Helper T cell (primary cell): ENCODE measurements around the genes UBA5 and RAB6B.

DNA sequence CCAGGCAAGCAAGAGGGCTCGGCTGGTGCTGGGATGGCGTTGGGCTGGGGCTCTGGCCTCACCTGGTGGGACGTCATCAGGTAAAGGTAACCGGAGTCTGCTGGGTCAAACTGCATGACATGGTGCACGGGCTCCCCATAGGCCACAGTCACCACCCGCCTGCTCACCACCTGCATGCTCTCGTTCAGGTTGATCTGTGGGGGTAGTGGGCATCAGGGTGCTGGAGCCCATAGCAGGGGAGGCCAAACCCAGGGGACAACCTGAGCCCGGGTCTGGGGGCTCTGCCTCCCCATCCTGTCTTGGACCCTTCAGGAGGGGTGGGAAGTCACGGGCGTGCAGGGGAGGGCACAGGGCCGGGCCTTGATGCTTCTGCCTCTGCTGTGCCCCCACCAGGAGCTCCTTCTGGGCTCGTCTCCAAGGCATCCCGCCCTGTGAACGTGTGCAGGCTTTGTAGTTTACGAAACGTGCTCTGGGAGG, 19.9 kb downstream of the PLXND1 start:
- PRO-cap, 2 experiments = no peak in any of the 2 experiments

DNA sequence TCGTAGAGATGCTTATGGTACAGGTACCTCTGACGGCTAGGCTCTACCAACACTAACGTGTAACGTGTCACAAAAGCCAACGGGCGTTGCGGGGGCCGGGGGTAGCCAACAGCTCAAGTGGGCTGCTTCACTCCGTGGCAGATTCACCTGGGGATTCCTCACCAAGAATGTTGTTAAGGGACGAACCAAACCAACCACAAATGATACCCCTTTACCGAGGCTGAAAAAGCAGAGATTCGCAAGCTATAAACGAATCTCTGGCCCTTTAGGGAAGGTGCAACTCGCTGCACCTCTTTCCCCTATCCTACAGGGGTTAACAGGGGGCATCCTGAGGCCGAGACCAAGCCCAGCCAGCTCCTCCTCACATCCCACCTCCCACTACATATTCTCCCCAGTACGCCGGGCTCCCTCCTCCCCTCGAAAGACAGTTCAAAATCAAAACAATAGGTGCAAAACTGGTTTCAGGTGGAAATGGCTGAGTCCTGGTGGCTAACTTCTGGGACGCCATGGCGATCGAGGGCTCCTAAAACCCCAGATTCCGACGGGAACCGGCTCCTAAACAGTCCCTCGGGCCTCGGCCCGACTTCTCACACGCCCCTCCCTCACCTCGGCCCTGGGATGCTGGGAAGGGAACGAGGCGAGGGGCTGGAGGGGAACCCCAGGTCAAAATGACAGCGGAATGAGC, 793 bp downstream of the TMCC1 start:
- PRO-cap, 2 experiments = peak in 2 of 2 experiments; most common plus-strand start position 458 of the sequence (in 2); most common minus-strand start position 306 of the sequence (in 1)

DNA sequence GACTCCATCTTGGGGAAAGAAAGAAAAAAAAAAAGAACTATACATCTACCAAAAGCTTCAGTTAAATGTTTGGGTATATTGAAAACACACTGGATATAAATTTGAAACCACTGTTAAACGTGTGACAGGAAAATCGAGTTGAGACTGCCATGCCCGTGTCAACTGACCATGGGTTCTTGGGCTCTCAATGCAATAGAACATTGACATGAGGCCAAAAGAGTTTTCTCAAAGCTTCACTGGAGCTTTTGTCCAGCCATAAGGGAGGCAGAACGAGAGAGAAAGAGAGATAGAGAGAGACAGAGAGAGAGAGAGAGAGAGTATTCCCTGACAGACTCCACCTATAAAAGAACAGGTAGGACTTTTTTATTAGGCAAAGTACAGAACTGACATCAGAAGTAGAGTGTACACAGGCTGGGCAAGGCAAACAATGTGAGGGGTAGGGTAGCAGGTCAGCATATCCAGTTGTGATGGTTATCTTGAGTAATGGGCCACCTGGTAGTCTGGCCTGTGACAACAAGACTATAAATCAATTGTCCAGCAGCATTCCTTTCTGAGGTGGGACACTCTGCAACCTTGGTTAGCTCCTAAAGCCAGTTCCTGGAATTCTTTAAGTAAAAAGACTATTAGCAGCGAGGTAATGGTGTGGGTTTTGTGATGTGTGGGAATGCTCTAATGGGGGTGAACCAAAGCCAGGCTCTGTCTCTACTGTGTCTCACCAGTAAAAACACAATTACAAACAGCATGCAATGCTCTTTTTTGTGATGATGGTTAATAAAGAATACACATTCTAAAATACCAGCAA, 14.8 kb upstream of the TMCC1 start:
- PRO-cap, 2 experiments = no peak in any of the 2 experiments

GRCh38 chr3:129911200-129911706, 17.7 kb upstream of the TMCC1 start:
- PRO-cap, 2 experiments = no peak in any of the 2 experiments

DNA sequence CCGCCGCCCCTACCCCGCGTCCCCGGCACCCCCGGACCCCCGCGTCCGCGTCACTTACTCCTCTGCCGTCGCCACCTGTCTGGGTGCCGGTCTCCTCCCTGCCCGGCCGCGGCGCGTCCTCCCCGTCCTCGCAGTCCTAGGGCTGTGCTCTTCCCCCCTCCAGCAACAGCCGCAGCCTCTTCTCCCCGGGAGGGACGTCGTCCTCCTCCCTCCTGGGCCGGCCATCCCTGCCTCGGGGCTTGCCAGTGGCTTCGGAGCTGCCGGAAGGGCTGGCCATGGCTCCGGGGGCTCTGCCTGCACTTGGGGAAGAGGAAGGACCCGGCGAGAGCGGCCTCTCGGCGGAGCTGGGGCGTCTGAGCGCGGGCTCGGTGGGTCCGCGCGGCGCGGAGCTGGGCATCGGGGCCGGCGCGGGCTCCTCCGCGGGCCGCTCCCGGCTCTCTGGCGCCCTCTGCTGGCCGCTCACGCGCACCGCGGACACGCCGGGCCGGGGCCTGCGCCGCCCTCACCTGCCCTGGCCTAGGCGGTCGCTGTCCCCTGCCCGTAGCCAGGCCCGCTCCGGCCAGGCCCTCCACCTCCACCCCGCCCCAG, 28.3 kb downstream of the TRH start:
- PRO-cap, 2 experiments = no peak in any of the 2 experiments

GRCh38 chr3:130729009-130729486, 17.6 kb downstream of the PIK3R4 start:
- PRO-cap, 2 experiments = no peak in any of the 2 experiments

- PRO-cap, 2 experiments = no peak in any of the 2 experiments
These were observed 47.8 kb downstream of the ATP2C1 start for GRCh38 chr3:130941436-130942254.

DNA sequence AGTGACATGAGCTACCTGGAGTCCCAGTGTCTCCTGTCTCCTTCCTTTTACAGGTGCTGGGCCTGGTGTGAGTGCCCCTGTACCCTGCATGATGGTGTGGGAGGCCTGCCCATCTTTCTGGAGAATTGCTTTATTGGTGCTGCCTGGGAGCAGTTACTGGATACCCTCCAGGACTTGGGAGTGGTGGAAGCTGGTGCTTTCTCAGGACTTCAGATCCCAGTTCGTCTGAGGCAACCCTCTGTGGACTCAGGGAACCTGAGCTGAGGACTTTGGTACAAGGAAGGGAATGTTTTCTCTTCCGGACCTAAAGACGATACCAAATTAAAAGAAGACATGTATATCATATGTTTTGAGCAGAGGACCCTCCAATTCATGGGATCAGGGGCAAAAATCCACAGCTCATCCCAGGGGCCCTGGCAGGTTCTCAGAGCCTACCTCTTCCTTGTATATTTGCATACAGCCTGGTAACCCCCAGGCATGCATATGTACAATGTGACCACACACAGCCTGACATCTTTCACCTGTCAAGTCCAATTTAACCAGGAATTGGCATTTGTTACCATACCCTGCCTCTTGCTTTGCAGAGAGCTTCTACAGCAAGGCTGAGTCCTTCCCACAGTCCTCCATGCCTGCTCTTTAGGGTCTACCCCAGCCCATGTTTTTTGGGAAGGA, 18.1 kb upstream of the NUDT16 start:
- PRO-cap, 2 experiments = no peak in any of the 2 experiments

DNA sequence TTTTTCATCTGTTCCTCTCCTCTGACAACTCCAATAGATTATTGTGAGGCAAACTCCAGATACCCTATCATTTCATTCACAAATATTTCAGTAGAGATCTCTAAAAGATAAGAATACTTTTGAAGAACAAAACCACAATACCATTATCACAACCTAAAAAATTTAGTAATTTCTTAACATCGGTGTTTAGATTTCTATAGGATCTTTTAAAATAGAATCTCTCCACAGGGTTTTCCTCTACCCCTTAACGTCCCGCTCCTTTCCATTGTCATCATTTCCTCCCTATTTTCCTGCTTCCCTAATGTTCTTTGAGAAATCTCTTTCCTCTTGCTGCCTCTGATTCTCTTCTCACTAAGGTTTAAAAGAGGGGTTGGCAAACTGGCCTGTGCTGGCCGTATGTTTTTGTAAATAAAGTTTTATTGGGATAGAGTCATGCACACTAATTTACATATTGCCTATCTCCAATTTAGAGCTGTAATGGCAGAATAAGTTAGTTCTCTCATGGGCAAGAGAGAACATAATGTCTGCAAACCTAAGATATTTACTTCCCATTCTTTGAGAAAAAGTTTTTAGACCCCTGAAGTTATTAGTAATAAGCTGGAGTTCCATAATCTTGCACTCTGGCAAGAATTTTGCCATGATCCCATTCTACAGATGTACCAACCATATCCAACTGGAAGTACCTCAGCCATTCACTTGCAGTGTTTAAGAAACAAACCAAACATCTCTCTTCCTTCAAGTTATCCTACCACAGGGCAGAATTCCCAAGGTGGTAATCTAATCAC, 25.0 kb downstream of the MRPL3 start:
- PRO-cap, 2 experiments = no peak in any of the 2 experiments

GRCh38 chr3:131804333-131804756, 230.5 kb downstream of the CPNE4 start:
- PRO-cap, 2 experiments = no peak in any of the 2 experiments

DNA sequence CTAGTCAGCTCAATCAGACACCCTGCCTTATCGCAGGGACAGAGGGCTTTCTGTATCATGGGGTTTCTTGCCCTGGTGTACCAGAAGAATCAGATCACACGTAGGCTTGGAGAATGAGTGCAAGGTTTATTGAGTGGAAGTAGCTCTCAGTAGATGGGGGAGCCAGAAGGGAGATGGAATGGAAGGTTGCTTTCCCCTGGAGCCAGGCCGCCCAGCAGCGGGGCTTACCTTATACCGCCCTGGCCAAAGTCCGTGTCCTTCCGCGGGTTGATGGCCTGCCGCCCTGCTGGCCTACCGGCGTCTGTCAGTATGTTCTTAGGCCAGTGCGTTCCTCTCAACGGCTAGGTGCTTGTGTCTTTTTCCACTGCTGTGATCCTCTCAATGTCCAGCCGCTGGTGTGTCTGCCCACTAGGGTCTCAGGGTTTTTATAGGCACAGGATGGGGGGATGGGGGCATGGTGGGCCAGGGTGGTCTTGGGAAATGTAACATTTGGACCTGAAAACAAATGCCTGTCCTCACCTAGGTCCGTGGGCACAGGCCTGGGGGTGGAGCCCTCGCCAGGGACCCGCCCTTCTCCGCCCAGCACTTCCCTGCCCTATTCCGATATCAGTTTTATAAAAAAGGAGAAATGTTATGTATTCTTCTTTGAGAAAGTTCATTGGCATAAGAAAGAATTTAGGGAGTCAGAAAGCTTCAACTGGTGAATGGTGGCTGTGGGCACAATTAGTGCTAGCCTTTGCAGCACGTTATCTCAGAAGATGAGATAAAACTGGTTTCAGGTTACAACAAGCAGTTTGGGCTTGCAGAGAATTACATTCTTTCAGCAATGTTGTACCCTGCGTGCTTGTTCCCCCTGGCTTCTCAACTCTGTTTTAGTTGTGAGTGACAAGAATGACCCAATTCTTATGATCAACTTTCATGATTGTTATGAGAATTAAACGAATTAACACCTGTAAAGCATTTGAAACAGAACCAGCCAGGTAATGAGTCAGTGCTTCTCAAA, 31.9 kb upstream of the ACP3 start:
- PRO-cap, 2 experiments = no peak in any of the 2 experiments

DNA sequence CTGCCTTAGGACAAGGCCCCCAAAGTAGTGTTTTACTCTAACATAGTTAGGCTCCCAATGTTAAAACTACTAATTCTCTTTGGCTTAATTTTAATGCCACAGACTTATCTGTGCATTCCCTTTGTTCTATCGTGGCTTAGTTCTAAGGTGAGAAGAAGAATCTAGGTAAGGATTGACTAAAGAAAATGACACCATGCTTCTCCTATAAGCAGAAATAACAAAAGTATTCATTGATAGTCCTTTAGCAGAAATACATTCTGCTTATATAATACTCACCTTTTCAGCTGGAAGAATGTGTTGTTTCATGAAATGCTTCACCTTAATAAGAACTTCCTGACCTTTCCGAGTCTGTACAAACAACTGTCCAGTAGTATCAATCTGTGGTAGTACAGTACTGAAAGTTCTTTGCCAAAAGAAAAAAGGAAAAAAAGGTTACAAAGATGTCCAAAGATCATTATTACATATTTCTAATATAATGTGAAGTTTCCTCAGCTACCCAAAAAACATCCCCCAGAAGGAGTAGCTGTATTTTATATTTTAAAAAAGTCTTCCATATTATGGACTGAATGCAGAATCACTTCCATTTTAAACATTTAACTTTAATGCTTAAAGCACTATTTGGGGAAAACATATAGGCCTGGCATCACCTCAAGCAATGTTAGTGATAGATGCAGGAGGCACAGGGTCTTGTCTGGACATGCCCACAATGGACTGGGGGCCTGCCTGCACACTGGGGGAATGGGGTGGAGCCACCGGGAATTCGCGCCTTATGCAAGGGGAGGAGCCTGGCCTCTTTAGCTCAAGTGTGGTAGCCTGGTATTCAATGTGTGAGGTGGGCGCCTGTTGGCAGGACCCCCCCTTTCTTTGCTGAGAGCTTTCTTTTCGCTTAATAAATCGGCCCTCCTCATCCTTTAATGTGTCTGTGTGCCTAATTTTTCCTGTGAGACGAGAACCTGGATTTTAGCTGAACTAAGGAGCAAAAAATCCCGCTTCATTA, 29.6 kb downstream of the ACKR4 start:
- PRO-cap, 2 experiments = no peak in any of the 2 experiments

- PRO-cap, 2 experiments = peak in 2 of 2 experiments; most common plus-strand start chr3:132660346 (in 2); most common minus-strand start chr3:132660945 (in 2)
These were observed at the start of gene UBA5 for GRCh38 chr3:132660147-132661004. Gene UBA5 (plus strand): TSS chr3:132660329.

- PRO-cap, 2 experiments = no peak in any of the 2 experiments
These were observed 129.2 kb downstream of the TMEM108 start for GRCh38 chr3:133167475-133167771.

- PRO-cap, 2 experiments = no peak in any of the 2 experiments
These were observed 67.2 kb downstream of the BFSP2 start for GRCh38 chr3:133467002-133467609.

DNA sequence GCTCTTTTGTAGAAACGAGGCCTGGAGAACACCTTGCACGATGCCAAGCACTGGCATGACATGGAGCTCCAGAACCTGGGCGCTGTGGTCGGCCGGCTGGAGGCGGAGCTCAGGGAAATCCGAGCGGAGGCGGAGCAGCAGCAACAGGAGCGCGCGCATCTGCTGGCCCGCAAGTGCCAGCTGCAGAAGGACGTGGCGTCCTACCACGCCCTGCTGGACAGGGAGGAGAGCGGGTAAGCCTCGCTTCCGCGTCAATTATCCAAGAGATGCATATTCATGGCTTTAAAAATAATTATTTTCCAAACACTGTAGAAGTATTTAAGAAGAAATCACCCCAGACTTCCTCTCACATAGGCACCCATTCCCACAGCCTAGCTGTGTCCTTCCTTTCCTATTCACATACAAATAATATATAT, 72.5 kb downstream of the BFSP2 start:
- PRO-cap, 2 experiments = no peak in any of the 2 experiments

DNA sequence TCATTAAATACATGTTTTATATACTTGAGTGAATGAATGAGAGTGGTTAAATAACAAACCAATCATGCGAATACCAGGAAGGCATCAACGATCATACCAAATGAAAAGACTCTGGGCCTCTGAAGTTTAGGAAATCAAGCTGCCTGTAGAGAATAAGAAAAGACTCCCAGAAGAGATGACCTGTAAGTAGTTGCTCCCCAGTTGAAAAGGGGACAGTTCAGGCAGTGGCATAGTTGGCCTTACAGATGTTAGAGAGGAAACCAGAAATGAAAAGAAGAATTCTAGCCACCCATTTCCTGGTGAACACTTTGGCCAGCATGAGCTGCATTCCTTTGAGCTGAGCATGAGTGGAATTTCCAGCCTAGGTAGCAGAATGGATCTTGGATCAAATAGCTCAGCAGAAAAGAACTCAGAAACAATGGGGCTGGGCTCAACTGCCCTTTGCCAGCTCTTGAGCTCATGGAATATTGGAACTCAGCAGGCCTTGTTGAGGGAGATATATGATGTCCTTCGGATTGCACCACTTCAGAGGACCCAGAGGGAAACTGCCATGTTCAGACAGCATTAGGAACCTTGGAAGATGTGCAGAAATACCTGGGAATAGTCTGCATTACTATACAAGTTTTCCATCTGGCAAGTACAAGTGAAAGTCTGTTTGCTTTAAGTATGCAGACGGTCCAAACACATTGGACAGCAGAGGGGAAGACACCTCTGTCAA, 3.4 kb upstream of the CDV3 start:
- PRO-cap, 2 experiments = no peak in any of the 2 experiments

DNA sequence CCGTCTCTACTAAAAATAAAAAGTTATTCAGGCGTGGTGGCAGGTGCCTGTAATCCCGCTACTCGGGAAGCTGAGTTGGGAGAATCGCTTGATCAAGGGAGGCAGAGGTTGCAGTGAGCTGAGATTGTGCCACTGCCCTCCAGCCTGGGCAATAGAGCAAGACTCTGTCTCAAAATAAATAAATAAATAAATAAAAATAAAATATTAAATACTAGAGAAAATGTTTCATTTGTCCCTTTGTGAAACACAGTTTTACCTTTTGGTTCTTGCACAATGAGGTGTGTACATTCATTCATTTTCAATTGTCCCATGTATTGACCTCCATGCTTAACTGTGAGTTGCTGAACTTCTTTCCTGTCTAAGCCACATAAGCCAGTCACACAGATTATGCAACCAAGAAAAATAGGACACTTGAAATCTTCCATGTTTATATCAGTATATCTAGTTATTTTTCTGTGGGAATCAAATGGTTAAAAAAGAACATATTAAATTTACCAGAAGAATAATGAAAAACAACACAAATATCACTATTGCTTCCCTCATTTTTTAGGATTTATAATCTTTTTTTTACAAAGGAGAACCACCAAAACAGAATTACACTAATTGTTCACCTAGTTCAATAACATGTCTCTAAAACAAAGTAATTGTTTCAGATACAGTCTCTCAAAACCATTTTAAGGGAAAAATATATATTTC, 6.6 kb downstream of the TOPBP1 start:
- PRO-cap, 2 experiments = no peak in any of the 2 experiments

DNA sequence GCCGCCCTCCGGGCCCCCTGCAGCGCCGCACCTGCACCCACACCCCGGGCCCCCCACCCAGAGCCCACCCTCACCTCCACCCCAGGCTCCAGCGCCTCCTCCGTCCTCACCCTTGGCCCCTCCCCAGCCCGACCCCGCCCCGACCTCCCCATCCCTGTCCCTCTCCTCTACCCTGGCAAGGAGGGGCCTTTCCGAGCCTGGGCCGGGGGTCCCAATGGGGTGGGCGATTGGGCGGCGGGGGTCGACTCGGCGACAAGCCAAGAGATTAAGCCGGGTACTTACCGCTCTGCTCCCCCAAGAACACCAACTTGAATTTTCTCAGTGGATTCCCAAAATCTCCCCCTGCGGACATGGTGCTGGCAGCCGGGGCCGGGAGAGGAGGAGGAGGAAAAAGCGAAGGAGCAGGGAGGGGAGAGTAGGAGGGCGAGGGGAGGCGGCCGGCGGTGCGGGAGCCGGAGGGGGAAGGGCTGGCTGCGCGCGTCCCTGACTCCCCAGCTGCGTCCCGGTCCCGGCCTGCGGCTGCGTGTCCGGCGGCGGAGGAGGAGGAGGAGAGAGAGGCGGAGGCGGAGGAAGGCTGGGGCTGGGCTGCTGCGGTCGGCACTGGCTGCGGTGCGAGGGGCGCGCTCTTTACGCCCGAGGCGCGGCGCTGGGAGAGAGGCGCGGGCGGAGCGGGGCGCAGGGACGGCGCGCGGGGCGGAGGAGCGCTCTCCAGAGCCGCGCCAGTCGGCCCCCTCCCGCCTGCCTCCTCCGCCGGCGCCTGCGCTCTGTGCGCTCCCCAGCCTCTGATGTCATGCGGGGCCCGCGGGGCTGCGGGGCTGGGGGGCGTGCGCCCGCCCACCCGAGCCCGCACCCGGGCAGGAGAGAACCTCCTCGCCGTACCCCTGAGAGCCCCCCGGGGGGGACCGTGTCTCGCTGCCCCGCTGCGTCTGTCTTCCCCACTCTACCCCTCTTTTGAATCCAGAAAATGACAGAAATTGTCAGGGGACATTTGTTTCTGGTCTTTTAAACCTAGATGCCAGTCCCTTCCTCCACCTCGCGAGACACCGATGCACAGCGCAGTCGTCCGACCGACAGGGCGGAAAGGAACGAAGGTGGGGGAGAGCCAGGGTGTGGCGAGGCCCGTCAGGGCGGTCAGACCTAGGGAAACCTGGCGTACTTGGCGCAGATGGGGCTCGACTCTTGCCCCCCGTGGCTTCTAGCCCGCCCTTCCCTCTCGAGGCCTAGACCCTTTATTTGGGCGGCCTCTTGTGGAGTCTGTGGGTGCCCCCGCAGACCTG, at the start of gene RAB6B:
TSS of gene RAB6B (minus strand) at position 768 of the 1,277 bp plus-strand sequence.
- PRO-cap, 2 experiments = no peak in any of the 2 experiments

DNA sequence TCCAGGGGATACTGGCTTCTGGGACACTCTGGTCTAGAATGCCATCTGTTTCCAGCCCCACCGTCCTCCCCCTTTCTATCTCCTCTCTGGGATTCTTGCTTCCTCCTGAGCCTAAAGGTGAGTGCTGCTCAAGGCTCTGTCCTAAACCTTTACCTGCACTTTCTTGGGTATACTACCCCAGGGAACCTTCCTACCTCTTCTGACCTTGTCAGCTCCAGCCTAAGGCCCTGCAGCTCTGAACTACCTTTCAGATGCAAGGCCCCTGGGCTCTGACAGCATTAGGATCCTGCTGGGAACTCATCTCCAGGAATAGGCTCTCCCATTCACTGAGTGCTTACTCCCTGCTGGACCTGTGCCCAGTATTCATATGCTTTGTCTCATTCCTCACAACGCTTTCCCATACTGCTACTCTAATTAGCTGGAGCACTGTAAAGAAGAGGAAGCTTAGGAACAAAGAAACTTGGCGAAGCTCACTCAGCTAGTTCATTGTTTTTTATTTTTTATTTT, 53.7 kb upstream of the RAB6B start:
- PRO-cap, 2 experiments = no peak in any of the 2 experiments